Measurements from ENCODE around the genes TRPM7, TNFAIP8L3 and MYO5A.

GRCh38 chr15:50110306-50110626, 8.8 kb downstream of the ATP8B4 start:
- PRO-cap, result no peak
- RAMPAGE, long total RNA, 4 experiments, result no peak in any of the 4 experiments

DNA sequence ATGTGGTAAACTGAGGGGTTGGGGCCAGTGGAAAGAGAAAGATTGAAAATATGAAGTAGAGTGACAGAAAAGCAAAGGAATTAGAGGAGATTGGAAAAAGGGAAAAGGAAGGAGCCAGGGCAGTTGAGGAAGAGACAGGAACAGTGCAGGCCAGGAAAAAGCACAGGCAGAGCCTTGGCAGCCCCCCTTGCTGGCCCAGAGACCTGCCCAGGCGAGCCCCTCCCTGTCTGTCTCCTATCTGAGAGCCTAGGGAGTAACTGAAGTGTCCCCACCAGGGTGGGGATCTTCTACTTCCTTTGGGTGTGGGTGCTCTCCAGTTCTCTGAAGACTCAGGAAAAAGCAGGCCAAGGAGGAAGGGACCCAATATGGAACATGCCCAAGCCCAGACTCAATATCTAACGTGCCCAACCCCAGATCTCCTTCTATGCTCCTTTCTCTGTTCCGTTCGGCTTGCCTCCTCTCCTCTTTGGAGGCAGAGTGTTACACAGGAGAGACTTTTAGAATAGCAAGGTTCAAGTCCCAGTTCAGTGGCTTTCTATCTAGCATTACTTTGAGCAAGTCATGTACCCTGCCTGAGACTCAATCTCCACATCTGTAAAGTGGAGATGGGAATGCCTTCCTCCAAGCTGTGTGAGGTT, 6.8 kb downstream of the ATP8B4 start:
- PRO-cap, result no peak
- RAMPAGE, long total RNA, 4 experiments, result no peak in any of the 4 experiments

DNA sequence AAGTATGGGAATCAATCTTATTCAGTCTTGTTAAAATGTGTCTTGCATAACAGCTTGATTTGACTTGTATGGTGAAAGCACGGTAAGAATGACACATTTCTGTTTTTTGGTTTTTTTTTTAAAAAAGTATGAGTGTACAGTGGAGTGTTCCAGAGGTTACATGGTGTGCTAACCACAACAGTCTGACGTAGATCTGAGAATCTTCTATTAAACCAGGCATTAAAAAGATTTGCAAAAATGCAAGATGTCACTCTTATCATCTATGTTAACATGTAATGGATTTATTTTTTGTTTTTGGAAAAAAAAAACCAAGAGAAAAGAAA, 1.8 kb downstream of the GABPB1 start:
- PRO-cap, result no peak
- RAMPAGE, long total RNA, 4 experiments, result no peak in any of the 4 experiments

DNA sequence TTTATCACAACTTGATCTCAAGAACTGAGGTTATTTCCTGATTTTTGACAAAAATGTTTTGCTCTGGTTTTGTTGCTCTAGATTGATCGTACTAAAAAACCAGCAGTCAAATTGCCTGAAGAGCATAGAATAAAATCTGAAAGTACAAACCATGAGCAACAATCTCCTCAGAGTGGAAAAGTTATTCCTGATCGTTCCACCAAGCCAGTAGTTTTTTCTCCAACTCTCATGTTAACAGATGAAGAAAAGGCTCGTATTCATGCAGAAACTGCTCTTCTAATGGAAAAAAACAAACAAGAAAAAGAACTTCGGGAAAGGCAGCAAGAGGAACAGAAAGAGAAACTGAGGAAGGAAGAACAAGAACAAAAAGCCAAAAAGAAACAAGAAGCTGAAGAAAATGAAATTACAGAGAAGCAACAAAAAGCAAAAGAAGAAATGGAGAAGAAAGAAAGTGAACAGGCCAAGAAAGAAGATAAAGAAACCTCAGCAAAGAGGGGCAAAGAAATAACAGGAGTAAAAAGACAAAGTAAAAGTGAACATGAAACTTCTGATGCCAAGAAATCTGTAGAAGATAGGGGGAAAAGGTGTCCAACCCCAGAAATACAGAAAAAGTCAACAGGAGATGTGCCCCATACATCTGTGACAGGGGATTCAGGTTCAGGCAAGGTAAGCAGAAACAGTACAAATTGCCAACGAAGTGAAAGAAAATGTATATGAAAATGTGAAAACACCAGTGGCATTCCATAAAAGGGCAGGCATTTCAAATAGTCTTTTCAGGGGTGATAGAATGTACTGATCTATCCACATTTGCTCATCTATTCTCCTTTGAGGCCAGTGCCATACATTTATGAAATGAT, 57.4 kb downstream of the USP8 start:
- PRO-cap, result no peak
- RAMPAGE, long total RNA, 4 experiments, result no peak in any of the 4 experiments

- PRO-cap, result bidirectional peak, plus-strand start at chr15:50686875, minus-strand start at chr15:50686797
- RAMPAGE, long total RNA, 4 experiments, result start-site peak on the minus strand in 4 of 4 experiments, at chr15:50686725-50686791 at its widest, 31 to 88 reads per replicate
Measured at GRCh38 chr15:50686470-50687503, at the start of gene TRPM7. TRPM7 (minus strand) TSS chr15:50686797.

DNA sequence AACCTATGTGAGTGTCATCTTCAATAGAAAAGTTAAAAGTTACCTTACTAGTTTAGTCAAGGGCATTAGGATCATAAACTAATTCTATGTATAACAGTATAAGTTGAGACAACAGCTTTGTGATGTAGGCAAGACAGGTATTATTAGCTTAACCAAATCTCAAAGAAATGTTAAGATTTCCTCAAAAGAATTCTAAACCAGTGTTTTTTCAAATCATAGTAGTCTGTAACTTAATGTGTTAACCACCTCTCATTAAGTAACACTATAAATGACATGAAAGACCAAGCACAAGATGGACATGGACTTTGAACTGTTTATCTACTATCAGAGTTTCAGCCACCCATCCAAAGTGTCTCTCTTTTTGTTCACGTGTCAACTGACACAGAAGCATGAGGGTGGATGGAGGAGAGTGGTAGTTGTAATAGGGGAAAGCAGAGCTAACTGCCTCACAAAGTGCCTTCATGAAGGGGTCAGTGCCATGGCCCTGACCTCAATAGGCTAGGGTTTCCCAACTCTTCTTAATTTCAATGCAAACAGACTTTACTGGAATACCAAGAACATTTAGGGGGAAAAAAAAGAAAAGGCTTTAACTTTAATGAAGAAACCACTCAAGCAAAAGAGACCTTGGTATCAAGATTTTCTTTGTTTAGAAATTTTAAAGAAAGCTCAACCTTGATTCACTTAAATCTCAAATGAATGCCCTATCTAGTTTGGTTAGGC, 32.1 kb upstream of the TRPM7 start:
- PRO-cap, result no peak
- RAMPAGE, long total RNA, 4 experiments, result no peak in any of the 4 experiments

- PRO-cap, result no peak
- RAMPAGE, long total RNA, 4 experiments, result no peak in any of the 4 experiments
Measured at GRCh38 chr15:50798711-50799028, 33.2 kb upstream of the SPPL2A start.

GRCh38 chr15:50909021-50909262, 459 bp downstream of the AP4E1 start:
- PRO-cap, result no peak
- RAMPAGE, long total RNA, 4 experiments, result no peak in any of the 4 experiments

- PRO-cap, result no peak
- RAMPAGE, long total RNA, 4 experiments, result no peak in any of the 4 experiments
Measured at GRCh38 chr15:51036885-51037979, 57.5 kb downstream of the TNFAIP8L3 start.

DNA sequence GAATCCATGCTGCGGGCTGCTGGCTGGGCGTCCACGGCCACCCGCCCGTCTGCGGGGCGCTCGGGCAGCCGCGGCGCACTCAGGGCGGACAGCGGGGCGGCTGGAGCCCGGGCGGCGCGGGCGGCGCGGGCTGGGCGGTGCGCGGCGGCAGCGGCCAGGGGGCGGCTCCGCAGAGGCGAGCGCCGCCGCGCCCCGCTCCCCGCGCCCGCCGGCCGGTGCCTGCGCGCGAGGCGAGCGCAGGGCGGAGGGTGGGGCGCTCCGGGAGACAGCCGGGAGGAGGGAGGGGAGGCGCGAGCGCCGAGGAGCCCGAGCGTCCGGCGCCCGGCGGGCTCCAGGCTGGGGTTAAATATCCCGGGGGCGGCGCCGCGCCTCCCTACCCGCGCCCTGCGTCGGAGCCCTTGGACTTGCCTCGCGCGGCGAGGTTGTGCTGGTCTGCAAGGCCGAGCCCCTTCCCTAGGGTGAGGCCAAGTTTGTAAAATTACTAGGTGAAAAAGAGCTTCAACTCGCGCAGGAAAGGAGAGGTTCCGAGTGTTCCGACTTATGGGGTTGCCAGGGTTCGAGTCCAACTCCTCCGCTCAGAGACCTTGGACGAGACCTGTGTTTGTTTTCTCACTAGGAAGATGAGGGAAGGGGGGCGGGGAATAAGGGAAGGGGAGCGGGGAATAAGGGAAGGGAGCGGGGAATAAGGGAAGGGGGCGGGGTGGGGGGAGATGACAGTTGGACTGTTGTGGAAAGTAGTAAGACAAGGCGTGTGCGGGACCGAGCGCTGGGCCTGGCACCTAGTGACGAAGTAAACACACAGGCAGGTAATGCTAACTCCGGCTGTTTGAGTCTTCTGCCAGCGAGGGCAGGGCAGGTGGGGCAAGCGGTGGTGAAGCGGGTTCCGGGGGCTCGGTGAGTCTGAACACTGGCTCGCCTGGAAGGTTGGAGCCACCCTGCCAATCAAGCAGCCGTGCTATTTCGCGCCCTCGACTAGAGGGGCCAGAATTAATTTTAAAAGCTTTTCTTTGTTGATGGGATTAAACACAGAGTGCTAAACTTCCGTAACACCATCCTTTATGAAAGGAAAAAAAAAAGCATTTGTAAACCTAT, at the start of gene TNFAIP8L3:
TSS of gene TNFAIP8L3 (minus strand) at position 319 of the 1,092 bp plus-strand sequence.
- PRO-cap, result unidirectional peak, plus-strand start at position 268 of the sequence
- RAMPAGE, long total RNA, 4 experiments, result start-site peak on the plus strand in 1 of 4 experiments, centred at positions 266 to 387 of the sequence, 7 to 11 reads per replicate

DNA sequence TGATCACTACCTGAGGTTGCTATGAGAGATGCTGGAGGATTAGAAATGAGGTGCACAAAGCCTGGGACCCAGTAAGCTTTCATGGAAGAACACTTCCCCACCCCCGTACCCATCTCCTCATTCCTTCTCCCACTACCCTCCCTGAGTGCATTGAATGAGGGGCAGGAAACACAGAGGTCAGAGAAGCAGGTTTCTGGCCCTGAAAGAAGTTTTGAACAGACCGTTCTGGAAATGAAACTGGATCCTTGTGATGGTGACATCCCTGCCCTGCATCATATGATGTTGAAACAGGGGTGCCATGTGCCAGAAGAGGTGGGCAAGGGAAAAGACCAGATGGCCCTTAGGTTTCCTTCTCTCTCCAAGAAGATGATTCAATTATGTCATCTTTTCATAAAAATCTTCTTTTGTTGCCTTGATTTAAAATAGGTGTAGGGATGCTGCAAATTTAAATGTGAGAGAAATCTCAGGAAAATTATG, 19.7 kb upstream of the TNFAIP8L3 start:
- PRO-cap, result unidirectional peak, plus-strand start at position 306 of the sequence
- RAMPAGE, long total RNA, 4 experiments, result no peak in any of the 4 experiments

- PRO-cap, result no peak
- RAMPAGE, long total RNA, 4 experiments, result no peak in any of the 4 experiments
Measured at GRCh38 chr15:51302784-51303414, 35.5 kb downstream of the CYP19A1 start.

DNA sequence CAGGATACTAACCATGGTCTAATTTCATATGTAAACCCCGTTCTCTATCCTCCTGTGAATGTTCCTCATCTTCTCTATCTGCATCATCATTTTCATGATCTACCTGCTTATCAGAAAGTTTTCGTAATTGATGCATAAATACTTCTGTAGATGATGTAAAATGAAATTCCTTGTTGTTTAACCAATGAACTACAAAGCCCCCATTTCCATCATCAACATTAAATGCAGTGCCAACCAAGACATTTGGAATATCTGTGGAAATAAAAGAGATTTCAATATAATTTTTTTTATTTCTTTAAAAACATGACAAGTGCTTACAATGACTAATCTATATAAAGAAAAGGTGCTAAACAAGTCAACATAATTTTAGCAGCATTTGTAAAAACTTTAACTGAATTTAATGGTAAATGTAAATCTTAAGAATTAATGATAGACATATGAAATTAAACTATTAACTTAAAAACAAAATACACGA, 84.3 kb downstream of the DMXL2 start:
- PRO-cap, result no peak
- RAMPAGE, long total RNA, 4 experiments, result no peak in any of the 4 experiments

DNA sequence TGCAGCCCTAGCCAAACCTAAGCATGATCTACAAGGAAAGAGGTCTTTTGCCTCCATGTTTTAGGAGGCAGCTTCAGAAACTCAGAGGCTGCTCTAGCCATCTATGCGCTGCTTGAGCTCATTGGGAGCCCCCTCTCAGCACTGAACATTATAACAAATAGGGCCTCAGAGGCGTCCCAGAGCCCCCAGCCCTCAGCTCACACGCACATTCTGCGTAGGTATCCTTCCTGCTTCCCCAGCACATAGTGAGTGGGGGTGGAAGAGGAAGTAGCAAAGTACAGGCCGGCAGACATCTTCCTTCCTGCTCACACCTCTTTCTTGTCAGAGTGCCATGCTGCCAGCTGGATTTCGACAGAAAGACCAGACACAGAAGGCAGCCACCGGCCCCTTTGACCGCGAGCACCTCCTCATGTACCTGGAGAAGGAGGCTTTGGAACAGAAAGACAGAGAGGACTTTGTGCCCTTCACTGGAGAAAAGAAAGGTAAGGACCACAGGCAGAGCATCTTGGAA, 16.6 kb downstream of the TMOD2 start:
- PRO-cap, result no peak
- RAMPAGE, long total RNA, 4 experiments, result no peak in any of the 4 experiments

GRCh38 chr15:51849705-51850319, 20.4 kb downstream of the TMOD3 start:
- PRO-cap, result no peak
- RAMPAGE, long total RNA, 4 experiments, result no peak in any of the 4 experiments

DNA sequence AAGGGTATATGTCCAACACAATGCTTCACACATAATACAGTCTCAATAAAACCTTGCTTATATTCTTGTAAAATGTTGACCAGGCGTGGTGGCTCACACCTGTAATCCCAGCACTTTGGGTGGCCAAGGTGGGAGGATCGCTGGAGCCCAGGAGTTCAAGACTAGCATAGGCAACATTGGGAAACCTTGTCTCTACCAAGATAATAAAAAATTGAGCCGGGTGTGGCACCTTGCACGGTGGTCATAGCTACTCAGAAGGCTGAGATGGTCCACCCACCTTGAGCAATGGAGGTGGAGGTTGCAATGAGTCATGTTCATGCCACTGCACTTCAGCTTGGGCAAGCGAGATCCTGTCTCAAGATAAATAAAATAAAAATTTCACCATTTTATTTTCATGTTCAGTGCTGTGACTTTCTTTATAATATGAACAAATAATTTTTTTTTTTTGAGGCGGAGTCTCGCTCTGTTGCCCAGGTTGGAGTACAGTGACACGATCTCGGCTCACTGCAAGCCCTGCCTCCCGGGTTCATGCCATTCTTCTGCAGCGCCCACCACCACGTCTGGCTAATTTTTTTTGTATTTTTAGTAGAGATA, 12.6 kb downstream of the MAPK6 start:
- PRO-cap, result no peak
- RAMPAGE, long total RNA, 4 experiments, result no peak in any of the 4 experiments

- PRO-cap, result no peak
- RAMPAGE, long total RNA, 4 experiments, result no peak in any of the 4 experiments
Measured at GRCh38 chr15:52286045-52286244, 9.7 kb downstream of the MYO5C start.

GRCh38 chr15:52287960-52289033, 7.3 kb downstream of the MYO5C start:
- PRO-cap, result no peak
- RAMPAGE, long total RNA, 4 experiments, result no peak in any of the 4 experiments

DNA sequence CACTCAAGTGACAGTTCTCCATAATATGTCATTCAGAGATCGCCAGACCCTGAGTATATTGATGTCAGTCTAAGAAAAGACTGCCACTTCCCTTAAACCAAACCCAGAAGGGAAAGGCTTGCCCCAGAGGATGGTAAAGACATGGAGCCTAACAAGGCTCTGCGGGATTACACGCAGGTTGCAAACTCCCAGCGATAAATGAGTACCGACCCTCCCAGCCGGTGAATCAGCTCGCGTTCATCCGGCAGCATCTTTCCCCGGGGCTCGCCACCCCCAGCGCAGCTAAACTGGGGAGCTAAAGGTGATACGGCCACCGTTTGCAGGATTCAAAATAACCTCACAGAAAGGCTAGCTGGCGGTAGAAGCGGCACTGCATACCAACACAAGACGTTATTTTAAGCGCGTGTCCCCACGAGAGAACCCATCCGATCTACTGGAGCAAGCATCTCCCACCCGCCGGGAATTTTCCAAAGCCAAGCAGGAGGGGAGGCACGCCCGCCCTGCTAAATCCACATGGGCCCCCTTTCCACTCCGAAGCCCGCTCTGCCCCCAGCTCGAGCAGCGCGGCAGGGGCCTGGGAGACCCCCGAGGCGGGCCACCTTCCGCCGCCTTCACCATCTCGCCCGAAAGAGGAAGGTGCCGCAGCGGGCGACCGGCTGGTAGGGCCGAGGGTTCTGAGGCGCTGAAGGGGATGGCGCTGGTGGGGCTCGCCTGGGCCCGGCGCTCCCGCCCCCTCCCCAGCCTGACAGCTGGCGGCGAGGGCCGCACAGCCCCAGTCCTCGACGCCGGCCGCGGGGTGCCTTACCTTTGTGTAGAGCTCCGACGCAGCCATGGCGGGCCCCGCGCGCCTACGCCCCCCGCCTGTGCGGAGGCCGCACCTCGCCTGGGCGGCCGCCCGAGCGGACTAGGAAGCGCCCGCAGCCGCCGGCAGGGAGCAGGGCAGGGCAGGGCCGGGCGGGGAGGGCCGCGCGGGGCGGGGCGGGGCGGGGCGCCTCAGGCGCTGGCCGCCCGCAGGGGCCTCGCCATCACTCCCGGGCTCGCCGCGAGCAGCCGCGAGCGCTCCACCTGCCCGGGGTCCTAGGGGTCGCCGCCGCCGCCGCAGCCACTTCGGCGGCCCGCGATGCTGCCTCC, at the start of gene MYO5A:
TSS of gene MYO5A (minus strand) at position 906 of the 1,131 bp plus-strand sequence.
- PRO-cap, result unidirectional peak, minus-strand start at position 906 of the sequence
- RAMPAGE, long total RNA, 4 experiments, result start-site peak on the minus strand in 1 of 4 experiments, centred at position 883 of the sequence, 23 reads per replicate

DNA sequence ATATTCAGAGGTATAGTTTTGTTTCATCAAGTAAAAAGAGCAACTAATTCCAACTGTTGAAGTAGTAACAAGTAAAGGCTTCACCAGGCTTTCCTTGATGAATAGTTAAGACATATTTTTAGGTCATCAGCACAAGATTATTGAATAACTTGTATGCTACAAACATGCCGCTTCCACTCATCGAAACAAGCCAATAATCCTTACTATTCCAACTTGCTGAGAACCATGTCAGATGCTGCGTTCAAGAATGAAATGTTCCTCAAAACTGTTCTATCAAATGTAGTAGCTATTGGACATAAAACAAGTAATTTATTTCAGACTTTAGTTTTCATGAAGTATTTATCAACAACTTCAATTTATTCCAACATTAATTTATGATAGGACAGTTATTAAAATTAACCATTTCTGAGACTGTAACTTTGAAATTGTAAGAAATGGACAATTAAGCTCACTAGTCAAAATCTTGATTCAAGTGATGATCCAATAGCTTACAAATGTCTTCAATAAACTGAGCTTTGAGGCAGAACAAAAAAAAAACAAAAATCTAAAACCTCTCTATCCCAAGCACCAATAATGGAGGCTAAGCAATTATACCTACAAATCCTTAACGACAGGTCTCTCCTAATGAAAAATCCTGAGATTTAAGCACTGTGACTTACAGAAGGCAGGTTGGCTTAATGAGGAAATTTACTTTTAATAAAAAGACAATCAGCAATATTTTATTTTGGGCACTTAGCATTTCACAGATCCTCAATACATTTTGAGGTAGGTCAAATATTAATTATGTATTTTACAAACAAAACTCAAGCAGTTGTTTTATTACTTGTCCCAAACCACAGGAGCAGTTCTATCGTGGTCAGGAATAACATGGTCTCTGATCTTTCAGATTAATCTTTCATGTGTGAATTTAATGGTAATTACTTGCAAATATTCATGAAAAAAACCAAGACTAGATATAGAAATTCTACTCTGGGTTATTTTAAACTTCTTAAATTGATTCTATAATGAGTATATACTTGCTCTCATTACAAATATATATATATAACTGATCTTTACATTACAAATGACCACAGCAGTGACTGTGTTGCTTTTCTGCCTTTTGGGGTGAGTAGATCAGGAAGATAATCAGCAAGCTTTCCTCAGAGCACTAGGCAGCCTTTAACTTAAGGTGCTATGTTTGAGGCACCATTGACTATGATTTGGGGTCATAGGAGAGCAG, 19.6 kb downstream of the ARPP19 start:
- PRO-cap, result no peak
- RAMPAGE, long total RNA, 4 experiments, result no peak in any of the 4 experiments